Skin of body (tissue), 2 donors: ENCODE measurements around a stretch of chr3.

- RAMPAGE, long total RNA = no peak
These were observed 1.0 kb downstream of the RNF168 start for GRCh38 chr3:196502707-196502821.

- RAMPAGE, long total RNA = no peak
These were observed 257 bp downstream of the SMCO1 start for GRCh38 chr3:196514937-196515240.

GRCh38 chr3:196631907-196632932 lies 7.3 kb upstream of the NRROS start:
- RAMPAGE, long total RNA = no peak

DNA sequence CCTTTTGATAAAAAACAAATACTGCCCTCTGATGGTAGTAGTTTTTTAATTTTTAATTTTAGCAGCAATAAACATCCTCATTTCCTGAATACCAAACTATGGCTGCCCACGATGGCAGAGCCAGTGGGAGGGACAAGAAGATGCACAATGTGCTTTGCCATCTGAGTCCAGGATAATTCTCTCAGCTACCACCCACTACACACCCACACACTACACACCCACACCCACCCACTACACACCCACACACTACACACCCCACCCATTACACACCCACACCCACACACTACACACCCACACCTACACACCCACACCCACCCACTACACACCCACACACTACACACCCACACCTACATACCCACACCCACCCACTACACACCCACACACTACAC lies 17.8 kb downstream of the CEP19 start:
- RAMPAGE, long total RNA = no peak

GRCh38 chr3:196903974-196904427 lies 36.3 kb downstream of the SENP5 start:
- RAMPAGE, long total RNA = no peak

DNA sequence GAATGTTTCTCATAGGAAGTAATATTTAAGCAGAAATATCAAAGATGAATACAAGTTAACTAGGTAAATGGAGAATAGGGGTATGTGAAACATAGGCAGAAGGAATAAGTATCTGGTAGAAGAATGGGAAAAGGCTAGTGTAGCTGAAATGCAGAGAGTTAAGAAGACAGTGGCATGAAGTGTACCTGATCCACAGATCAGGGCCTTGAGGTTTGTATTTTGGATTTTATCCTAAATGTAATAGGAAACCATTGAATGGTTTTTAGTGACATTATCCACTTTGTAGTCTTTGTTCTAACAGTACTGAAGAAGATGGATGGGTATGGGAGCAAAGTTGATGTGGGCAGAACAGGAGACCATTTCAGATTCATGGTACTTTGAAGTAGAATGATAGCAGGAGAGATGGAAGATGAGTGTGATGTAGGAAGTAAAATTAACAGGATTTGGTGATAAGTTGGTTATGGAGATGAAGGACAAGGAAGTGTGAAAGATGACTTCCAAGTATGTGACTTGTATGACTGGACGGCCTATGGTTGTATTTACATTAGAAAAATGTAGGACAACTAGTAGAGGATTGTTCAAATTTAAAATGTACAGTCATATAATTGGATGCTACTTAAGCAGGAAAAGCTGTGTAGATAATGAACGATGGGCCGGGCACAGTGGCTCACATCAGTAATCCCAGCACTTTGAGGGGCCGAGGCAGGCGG lies 35.6 kb downstream of the NCBP2 start:
- RAMPAGE, long total RNA = no peak

GRCh38 chr3:197027335-197028006 lies 2.1 kb downstream of the MELTF start:
- RAMPAGE, long total RNA = no peak

DNA sequence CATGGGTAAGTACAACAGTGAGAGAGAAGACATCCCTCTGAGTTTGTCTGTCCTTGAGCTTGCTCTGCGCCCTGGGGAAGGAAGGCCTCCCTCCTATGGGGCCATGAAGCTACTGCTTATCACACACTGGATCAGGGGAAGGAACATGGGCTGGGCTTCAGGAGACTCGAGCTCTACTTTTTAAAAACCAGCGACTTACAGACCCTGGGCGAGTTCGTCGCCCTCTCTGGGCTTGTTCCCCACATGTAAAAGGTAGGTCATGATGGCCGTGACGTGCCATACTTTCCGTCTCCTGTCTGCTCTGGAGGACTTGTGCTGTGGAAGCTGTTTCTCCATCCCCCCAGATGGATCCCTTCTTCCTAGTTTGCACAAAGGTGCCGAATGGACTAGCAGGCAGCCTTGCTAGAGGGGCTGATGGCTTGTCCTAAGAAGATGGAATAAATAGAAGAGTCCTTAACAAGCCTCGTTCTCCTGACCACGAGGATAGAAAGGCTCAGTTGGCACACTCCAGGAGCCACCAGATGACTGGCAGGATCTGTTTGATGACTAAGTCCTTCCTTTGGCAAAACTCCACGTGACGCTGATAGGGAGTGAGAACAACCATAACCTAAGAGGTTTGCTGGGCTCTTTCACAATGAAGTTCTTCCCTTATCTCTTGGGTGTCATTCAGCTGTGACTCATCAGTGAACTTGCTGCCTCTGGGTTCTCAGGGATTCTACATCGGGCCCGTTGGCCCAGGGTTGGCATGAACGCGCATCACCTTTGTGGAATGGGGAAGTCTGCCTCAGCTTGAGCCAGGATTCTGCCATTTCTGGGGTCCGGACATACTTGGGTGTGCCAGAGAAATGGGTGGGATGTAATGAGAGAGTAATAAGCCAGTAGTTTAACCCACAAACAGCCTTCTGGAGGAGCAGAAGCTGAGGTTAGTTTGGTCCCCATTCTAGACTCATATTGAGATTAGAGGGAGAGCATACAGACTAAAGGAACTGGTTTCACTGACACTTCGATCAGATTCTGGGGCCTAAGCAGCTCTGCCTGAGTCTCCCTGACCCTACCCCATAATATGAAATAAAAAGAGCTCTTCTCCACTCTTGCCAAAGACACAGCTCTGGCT lies 1.7 kb upstream of the MELTF start:
- RAMPAGE, long total RNA = no peak

DNA sequence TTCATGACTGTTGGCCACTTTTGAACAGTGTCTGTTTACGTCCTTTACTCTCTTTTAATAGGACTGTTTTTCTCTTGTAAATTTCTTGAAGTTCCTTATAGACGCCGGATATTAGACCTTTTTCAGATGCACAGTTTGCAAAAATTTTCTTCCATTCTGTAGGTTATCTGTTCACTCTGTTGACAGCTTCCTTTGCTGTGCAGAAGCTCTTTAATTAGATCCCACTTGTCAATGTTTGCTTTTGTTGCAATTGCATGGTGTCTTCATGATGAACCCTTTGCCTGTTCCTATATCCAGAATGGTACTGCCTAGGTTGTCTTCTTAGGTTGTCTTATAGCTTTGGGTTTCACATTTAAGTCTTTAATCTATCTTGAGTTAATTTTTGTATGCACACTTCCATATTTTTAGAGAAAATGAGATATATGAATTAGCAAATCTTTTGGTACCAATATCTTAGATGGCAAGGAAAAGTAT lies 127.9 kb downstream of the DLG1 start:
- RAMPAGE, long total RNA = no peak

- RAMPAGE, long total RNA = no peak
These were observed 82.2 kb downstream of the DLG1 start for GRCh38 chr3:197216191-197216611.

GRCh38 chr3:197309355-197310468 lies 11.3 kb upstream of the DLG1 start:
- RAMPAGE, long total RNA = no peak

DNA sequence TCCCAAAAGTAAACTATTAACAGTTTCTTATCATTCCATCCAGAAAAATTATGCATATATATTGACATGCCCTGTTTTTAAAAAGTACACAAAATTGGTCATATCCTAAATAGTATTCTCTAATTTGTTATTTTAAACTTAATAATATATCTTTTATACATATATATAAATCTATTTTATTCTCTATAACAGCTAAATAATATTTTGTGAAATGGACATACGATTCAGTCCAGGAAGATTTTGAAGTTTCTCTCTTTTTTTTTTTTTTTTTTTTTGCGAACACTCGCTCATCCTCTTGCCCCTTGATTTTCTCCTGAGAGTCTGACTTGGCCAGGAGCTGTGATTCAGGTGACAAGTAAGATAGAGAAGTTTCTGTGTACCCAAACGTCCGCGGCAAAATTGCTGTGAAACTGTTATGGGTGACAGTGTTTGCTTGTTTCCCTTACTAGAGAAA lies 103.4 kb upstream of the DLG1 start:
- RAMPAGE, long total RNA = no peak

DNA sequence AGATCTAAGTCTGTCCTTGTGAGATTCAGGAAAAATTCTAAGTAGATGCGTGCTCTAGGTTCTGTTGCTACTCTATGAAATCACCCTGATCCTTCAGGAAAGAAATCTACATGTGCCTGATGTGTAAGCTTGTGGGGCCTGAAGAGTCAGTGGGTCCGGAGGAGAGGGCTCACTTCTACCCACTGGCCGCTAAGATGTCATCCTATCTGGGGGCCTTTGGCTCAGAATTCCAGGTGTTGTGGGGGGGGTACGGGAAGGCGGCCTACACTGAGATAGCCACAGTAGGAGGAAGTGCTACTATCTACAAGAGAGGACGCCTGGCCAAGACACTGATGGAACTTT lies 111.7 kb downstream of the BDH1 start:
- RAMPAGE, long total RNA = no peak

GRCh38 chr3:197477829-197478219 lies 77.9 kb downstream of the BDH1 start:
- RAMPAGE, long total RNA = no peak

DNA sequence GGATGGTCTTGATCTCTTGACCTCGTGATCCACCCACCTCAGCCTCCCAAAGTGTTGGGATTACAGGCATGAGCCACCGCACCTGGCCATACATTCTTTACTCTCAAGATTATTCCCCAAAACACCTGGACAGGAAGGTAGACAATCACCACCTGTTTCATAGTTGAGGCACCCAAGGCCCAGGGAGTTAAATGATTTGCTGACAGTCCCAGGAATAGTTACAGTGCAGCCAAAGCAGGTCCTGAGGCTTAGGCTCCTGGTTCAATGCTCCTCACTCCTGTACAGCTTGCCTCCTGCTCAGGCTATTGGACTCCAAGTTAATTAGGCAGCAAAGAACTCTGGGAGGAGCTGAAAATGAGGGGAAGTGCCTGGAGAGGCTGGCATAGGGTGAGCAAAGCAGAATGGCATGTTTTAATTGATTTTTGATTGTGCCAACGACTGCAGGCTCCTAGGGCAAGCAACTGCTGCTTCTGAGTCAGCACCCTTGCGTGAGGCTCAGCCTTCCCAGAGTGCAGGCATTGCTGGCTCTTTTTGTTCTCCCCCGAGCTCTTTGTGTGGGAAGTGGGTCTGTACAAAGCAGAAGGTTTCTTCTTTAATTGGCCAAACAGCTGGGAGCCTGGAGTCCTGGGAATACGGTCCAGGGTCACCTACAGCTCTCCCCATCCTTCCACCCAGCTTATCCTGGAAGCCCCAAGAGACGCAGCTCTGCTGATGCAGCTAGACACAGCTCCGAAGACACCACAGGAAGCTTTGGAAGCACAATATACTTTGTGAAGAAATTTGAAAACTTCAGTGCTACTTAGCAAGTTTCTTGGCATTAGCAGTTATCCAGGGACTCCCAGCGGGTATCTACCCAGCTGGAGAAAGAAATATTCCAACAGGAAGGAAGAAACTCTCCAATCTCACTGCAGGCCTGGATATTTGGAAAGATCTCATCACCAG lies 77.0 kb downstream of the BDH1 start:
- RAMPAGE, long total RNA = no peak

DNA sequence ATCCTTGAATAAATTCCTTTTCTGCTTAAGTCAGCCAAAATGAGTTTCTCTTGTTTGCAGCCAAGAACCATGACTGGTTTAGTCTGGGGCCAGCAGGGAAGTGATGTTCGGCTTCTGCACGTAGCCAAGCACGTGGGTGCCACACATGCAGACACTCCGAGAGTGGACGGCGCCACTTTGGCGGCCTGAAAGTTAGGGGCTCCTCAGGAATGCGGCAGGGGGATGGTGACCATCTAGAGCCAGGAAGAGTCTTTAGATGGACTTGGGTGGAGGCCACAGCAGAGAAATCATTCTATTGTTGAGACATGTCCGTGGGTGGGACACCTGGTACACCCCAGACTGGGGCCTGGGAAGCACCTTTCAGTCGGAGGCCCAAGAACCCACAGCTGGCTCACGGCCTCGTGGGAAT lies 60.9 kb downstream of the BDH1 start:
- RAMPAGE, long total RNA = no peak

DNA sequence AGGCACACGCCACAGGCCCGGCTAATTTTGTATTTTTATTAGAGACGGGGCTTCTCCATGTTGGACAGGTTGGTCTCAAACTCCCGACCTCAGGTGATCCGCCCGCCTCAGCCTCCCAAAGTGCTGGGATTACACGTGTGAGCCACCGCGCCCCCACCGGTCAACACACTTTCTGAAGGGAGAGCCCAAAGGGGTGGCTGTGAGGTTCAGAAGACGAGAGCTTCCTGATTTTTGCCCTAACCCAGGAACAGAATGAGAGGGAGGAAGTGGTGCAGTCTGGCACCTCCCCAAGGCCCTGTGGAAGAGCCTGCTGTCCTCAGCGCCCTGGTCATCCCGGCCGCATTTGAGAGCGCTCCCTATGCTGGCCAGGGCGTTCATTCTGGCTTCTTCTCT lies 13.1 kb downstream of the BDH1 start:
- RAMPAGE, long total RNA = no peak

GRCh38 chr3:197809124-197809894 lies 18.3 kb downstream of the LRCH3 start:
- RAMPAGE, long total RNA = no peak

DNA sequence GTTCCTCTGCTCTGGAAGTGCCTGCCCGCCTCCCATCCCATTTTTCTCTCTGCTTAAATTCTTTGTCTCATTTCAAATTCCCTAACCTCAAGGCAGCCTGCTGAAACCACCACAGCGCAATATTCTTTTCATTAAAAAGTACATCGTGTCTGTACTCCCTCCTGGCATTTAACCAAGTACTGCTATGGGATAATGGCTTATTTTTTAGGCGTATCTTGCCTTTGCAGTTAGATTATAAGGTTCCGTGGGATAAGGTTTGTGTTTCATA lies 906 bp downstream of the LMLN start:
- RAMPAGE, long total RNA = no peak

DNA sequence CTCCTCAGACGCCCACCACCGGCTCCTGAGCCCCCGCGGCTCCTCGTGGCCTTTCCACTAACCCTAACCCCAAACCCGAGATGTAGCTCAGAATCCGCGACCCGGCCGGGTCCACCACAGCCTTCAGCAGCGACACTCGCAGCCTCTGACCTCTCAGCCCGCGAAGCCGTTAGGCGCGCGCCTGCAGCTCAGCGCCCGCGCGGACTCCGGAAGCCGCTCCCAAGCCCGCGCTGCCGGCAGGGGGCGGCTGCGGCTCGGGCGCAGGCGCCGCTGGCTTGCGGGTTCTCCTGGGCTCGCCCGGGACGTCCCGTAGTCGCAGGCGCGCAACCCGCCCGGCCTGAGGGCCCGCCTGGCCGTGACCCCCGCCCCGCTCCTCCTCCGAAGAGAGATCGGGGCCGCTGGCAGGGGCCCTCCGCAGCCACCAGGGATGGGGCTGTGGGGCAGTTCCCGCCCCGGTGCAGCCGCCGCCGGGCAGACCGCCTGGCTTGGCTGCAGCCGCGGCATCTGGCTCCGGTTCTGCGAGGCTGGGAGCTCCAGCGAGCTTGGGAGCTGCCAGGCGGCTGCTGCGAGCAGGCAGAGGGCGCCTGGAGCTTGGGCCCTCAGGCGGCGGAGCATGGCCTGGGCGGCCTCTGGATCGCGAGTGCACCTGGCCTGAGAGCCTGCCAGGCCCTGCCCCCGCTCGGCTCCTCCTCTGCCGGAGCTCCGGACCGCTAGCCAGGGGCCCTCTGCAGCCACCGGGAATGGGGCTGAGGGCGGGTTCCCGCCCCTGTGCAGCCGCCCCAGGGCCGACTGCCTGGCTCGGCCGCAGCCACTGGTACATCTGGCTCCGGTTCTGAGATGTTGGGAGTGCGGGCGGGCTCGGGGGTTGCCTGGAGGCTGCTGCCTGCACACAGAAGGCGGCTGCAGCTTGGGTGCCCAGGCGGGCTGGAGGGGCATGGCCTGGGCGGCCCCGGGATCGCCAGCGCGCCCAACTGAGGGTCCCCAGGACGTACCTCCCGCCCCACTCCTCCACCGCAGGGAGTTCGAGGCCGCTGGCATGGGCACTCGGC lies 120.8 kb downstream of the LMLN start:
- RAMPAGE, long total RNA = no peak